Renal cortical epithelial cell (primary cell): ENCODE data around the genes C14orf180, TMEM179, SIVA1 and BRF1.

DNA sequence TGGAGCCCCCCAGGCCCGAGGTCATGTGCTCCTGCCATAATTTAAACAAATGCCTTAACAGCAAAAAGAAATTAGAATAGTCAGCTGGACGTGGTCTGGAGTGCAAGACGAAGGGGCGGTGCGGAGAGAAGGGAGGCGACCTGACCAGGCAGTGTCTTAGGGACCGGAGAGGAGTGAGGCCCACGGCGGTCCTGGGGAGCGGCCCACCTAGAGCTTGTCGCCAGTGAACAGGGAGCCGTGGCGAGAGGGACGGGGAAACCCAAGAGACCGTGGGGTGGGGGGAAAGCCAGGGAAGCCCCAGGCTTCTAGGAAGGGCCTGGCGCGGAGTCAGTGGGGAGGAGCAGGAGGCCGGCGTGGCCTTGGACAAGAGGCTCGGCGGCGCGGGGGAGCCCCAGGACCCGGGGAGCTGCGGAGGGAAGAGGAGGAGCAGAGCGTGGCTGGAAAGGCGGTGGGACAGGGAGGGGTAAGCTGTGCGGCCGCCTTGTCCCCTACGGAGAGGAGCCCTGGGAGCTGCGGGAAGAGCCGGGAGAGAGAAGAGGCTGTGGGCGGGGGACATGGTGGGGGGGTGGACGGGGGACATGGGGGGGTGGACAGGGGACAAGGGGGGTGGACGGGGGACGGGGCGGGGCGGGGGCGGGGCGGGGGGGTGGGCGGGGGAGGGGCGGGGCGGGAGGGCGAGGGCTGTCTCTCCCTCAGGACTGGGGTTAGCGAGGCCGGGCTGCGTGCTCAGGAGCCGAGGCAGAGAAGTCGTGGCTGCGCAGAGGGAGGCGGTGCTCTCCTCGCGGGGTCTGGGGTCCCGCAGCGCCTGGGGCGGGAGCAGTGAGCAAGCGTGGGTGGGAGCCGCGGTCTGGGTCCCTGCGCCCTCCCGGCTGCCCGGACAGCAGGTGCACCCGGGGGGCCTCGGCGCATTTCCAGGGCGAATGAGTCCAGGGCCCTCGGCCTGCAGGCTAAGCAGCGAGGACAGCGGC lies 118.3 kb upstream of the C14orf180 start:
- RRBS, result 1% methylated on average over 7 of the region's 69 CpGs

DNA sequence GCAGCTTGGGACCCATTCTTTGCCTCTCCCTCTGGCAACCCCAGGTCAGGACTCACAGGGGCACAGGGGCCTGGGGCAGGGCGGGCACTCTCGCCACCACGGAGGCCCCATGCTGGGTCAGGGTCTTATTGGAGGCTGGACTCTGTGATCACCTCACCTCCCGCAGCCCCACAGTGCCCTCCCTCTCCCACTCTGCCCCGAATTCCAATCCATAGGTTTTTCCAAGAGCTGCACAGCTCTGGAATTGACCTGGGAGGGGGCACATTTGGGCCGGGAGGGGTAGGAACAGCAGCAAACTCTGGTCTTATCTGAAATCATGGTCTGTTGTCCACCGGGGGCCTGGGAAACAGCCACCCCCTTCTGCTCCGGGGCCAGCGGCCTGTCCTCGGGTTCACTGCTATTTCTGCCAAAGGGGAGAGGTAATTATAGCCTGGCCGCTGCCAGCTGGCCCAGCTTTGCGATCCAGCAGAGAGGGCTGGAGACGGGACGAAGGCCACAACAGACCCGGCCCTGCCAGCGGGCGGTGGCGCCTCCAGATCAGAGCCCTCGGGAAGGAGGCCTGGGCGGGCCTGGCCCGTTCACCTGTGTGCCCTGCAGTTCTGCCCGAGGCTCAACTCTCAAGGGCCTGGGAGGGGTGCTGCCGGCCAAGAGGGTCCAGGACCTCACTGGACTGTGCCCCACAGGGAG lies at the start of gene C14orf180:
Gene C14orf180, plus strand, starts transcription at position 496 of the 687 bp plus-strand sequence.
- RRBS, result no CpG with 5 or more reads among the region's 23 CpGs

- RRBS, result no CpG with 5 or more reads among the region's 27 CpGs
These were observed 1.5 kb downstream of the C14orf180 start for GRCh38 chr14:104580854-104581671.

GRCh38 chr14:104603871-104605151 lies at the start of gene TMEM179:
Gene TMEM179 (minus strand): TSS chr14:104604772.
- RRBS, result 7% methylated on average over 46 of the region's 114 CpGs

GRCh38 chr14:104680857-104681663 lies 8.4 kb upstream of the INF2 start:
- RRBS, result no CpG with 5 or more reads among the region's 23 CpGs

- RRBS, result 68% methylated on average over 5 of the region's 20 CpGs
These were observed 1.1 kb upstream of the ADSS1 start for GRCh38 chr14:104722668-104723519.

- RRBS, result no CpG with 5 or more reads among the region's 2 CpGs
These were observed 10.2 kb downstream of the ADSS1 start for GRCh38 chr14:104734295-104734581.

DNA sequence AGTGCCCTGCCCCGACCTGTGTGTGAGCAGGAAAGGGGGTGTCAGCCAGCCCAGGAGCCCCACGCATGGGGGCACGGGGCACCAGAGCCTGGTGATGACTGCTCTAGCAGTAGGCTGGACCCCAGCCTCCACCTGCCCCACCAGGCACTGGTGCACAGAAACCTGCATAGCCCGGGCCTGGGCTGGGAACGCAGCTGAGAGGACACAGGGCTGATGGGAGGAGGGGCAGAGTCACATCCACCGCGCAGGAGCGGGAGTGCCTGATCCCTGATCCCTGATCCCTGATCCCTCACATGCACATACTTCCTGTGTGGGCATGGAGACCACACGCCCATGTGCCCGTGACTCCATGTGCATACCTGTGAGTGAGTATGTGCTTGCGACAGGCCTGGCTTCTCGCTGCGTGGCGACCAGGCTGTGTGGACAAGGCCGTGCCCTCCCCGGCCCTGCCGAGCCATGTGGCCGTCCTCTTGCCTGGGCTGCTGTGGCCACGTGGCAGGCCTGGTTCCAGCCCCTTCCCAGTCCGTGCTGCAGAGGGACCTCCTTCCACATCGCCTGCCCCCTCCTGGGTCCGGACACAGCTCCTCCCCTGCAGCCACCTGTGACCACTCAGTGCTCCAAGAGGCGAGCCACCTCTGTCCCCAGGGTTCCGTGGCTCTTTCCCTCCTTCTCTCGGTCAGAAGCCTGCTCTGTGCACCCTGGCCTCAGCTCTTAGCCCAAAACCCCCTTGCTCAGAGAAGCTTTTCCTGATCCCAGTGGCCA lies 11.3 kb downstream of the ADSS1 start:
- RRBS, result no CpG with 5 or more reads among the region's 25 CpGs

- RRBS, result 0% methylated on average over 1 of the region's 108 CpGs
These were observed at the start of gene SIVA1 for GRCh38 chr14:104752411-104753383. Gene SIVA1 (plus strand): TSS chr14:104753147.

DNA sequence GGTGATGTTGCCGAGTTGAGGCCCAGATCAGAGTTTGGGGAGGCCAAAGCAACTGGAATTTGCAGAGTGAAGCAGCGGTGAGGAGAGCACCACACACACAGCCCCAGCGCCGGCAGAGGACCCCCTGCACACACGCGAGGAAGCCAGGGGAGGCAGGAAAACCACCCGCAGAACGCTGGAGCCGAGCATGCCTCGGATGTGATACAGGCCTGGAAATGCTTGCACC lies 25.7 kb upstream of the PLD4 start:
- RRBS, result no CpG with 5 or more reads among the region's 10 CpGs

- RRBS, result 6% methylated on average over 39 of the region's 122 CpGs
These were observed 8.3 kb downstream of the PLD4 start for GRCh38 chr14:104932591-104933813.

GRCh38 chr14:105038565-105039230 lies 17.8 kb upstream of the CDCA4 start:
- RRBS, result 18% methylated on average over 1 of the region's 14 CpGs

GRCh38 chr14:105067274-105068067 lies 2.2 kb upstream of the GPR132 start:
- RRBS, result no CpG with 5 or more reads among the region's 20 CpGs

DNA sequence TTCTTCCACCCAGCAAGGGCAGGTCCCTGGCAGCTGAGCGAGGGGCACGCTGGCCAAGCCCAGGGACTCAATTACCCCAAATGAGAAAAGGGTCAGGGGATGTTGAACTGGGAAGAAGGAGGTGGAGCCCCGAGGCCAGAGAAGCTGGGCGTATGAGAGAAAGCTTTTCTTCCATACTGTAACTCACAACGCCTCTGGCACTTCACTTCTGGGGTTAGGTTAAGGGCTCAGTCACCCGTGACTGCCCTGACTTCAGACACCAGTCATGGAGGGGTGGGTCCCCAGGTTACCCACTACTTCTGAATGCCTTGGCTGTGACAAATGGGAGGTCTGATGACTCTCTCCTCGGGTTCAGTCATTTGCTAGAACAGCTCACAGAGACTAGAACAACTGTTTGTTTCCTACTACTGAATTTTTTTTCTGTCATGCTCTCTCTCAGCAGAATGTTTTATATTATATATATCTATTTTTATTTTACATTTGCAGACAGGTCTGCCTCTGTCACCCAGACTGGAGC lies 5.6 kb upstream of the GPR132 start:
- RRBS, result no CpG with 5 or more reads among the region's 7 CpGs

DNA sequence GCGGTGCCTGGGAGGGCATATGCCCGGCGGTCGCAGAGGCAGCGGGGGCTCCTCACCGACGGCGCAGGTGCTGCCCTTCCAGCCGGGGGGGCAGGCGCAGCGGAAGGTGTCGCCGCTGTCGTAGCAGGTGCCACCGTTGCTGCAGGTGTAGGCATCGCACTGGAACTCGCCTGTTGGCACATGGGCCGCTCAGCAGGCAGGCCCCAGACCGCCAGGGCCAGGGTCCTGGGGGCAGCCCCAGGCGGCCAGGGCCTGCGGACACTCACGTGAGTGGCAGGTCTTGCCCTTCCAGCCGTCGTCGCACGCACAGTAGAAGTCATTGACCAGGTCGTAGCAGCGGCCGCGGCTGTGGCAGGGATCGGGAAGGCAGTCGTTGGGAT lies 20.5 kb downstream of the JAG2 start:
- RRBS, result 92% methylated on average over 9 of the region's 32 CpGs

DNA sequence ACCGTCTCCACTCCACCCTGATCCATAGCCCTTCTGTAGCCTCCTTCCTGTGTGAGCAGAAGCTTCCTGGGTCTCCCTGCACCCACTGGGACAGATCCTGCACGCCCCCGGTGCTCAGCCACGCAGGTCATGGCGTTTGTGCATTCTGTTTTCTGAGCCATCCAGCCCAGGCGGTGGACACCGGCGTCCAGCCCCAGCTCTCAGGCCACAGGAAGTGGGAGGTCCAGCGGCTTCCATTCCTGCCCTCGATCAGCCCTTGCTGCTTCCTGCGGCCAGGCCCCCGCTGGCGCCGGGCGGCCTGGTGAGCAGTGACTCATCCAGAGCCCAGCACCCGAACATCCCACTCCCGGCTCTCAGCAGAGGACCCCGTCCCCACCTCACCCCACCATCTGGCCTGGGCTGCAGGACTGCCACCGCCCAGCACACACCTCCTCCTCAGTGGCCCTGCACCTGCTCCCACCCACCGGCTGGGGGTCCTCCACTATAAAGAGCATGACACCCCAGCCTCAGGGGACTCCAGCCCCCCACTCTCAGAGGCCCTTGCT lies 18.0 kb upstream of the NUDT14 start:
- RRBS, result 58% methylated on average over 9 of the region's 20 CpGs

- RRBS, result no CpG with 5 or more reads among the region's 43 CpGs
These were observed 1.4 kb downstream of the BTBD6 start for GRCh38 chr14:105249555-105250281.

DNA sequence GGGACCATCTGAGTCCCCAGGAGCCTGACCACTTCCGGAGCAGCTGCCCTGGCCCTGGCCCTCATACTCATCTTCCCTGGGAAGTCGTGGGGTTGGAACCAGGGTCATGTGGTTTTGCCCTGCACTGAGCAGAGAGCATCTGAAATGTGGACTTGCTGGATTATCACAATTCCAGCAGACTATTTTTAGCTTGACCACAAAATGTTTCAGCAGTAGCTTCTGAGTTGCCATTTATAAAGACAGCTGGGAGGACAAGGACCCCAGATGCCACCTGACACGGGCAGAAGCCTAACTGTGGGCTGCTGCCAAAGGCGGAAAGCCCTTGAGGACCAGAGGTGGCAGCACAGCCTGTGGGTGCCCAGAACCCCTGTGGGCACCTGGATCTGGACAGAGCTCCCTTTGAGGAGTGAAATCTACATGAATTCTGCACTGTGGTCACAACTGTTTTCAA lies 6.8 kb downstream of the BTBD6 start:
- RRBS, result no CpG with 5 or more reads among the region's 4 CpGs

DNA sequence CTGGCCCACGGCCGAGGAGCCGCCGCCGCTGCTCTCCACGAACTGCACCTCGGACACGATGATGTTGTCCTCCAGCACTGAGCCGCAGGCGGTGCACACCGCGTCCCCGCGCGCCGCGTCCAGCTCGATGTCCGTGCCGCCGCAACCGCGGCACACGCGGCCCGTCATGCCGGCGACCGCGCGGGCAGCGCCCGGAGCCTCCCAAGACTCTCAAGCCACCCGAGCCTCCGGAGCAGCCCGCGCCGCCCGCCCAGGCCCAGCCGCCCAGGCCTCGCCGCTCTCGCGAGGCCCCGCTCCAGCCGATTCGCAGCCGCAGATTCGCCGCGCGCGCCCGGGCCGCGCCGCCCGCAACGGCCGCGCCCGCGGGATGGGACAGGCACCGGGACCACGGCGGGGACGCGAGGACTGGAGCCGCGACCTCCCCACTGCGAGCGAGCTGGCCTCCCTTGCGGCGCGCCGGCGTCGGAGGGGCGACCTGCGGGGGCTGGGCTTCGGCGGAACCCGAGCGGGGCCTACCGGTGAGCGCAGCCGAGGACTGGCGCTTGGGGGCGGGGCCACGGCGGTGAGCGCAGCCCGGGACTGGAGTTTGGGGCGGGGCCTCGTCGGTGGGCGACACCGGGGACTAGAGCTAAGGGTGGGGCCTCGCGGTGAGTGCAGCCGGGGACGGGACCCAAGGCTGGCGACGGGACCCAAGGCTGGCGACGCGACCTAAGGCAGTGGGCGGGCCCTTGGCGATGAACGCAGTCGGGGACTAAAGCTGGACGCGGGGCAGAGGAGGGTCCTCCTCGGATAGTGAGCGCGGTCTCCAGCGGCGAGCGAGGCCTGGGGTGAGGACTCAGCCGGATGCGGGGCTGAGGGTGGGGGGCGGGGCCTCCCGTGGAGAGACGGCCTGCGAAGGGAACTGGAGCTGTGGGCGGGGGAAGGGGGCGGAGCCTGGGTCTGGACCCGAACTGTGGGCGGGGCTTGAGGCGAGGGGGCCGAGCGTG lies at the start of gene BRF1:
Gene BRF1, minus strand, starts transcription at position 540 of the 986 bp plus-strand sequence.
- RRBS, result under 1% methylated on average over 55 of the region's 132 CpGs

DNA sequence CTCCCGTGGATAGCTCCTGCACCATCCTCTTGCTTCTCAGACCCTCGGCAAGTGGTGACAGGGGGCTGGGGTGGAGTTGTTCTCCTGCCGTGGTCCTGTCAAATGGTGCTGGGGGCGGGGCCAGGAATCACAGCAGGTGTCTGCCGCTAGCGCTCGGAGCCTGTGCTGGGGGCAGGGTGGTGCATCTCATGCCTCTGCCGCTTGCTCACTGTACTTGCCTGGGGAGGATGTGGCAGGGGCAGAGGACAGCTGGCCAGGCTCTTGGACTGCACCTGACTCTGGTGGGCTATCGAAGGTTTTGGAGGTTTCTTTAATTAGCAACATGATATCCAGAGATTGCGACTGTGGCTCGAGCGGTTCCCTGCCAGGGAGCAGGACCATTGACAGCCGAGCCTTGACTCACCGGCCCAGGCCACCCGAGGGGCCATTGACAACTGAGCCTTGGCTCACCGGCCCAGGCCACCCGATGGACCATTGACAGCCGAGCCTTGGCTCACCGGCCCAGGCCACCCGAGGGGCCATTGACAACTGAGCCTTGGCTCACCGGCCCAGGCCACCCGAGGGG lies 12.9 kb downstream of the PACS2 start:
- RRBS, result no CpG with 5 or more reads among the region's 22 CpGs